M059J (cell line): Measurements from ENCODE around the genes SRM and TNFRSF1B.

DNA sequence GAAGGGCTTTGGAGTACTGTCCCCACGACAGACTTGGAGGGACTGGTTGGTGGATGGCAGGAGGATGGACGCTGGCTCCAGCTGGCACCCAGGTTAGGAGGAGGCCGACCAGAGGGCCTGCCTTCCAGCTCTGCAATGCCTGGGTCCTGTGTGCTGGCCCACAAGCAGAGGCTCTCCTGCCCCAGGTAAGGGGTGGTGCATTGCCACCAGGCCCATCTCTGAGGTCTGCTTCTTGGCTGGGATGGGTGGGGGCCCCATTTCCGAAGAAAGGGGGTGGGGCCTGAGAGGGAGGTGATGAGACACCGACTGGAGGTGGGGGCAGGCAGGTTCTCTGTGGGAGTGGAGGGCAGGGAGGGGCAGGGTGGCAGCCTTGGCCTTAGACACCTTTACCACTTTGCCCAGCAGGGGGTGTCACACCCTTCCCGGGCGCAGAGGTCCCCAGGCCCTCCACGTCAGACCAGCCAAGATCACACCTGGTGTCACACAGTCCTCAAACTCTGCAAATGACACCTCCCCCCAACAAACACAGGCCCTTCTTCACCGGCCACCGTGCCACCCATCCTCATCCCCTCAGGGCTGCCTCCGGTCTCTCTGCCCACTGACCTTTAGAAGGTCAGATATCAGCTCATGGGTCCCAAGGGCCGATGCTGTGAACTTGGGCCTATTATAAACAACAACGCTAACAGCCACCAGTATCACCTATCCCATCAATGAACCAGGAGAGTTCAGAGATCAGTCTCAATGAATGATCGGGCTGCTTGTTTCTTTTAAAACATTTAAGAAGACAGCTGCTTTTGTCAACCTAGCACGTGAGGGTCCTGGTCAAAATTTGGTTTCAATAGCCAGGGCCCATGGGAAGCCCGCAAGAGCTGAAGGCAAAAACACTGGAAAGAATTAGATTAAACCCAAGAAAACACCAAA lies 104.0 kb downstream of the CASZ1 start:
- RAMPAGE, long total RNA = no peak

- RAMPAGE, long total RNA = no peak
These were observed 59.8 kb downstream of the CASZ1 start for GRCh38 chr1:10736612-10737126.

DNA sequence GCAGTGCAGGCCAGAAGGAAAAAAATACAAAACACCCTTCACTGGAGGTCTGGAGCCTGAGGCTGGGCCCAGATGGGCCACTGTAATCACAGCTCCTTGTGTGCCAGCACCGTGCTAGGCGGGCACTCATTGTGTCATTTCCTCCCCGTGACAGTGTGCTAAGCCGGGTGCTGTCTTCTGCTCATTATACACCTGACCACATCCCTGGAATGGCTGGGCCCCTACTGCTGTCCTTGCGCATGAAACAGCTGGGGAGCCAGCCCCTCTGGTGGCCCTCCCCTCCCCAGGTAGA lies 78.2 kb downstream of the C1orf127 start:
- RAMPAGE, long total RNA = no peak

GRCh38 chr1:10939995-10940536 lies 41.8 kb downstream of the C1orf127 start:
- RAMPAGE, long total RNA = no peak

GRCh38 chr1:11022145-11022838 lies 9.8 kb downstream of the TARDBP start:
- RAMPAGE, long total RNA = no peak

DNA sequence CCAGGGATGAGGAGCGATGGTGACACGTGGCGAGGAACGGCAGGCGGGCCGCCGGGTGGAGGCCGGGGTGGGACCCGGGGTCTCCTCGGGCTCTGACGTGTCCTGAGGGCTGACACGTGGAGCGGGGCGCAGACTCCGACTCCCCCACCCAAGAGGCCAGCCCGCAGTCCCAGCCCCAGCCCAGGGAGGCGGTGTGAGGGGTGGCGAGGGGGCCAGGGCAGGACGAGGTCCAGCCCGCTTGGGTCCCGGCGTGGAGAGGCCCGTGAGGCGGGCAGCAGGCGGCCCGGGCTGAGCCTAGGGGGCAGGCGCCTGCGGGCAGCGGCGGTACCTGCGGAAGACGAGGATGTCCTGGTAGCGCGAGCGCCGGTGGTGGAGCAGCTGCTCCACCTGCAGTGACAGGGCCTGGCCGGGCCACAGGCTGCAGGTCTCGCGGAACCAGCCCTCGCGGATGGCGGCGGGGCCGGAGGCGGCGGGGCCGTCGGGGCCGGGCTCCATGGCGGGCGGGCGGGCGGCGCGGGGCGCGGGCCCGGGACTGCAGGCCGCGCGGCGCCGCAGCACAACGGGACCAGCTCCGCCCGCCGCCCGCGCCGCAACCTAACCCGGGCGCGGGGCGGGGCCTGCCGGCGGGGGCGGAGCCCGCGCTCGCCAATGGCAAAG lies at the start of gene SRM:
Gene SRM (minus strand): TSS at position 570 of the 657 bp plus-strand sequence.
- RAMPAGE, long total RNA = no peak

- RAMPAGE, long total RNA = no peak
These were observed 48.7 kb downstream of the UBIAD1 start for GRCh38 chr1:11321657-11322044.

DNA sequence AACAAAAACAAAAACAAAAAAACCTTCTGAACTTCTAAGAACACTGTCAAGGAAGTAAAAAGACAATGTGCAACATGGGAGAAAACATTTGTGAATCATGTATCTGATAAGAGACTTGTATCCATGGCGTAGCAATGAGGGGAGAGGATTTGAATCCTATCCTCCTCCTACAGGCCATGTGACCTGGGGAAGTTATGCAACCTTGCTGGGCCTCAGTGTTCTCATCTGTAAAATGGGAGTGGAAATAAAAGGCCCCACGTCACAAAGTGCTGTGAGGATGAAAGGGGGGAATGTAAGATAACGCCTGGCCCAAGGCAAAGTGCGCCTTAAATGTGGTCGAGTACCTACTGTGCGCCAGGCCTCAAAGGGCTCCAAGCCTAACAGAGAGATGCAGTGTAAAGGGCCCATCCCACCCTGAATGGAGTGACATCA lies 83.7 kb downstream of the DISP3 start:
- RAMPAGE, long total RNA = no peak

DNA sequence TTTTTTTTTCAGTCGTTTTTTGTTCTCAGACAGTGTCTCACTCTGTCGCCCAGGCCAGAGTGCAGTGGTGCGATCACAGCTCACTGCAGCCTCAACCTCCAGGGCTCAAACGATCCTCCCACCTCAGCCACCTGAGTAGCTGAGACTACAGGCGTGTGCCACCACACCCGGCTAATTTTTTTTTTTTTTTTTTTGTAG lies 19.4 kb downstream of the MTHFR start:
- RAMPAGE, long total RNA = no peak

DNA sequence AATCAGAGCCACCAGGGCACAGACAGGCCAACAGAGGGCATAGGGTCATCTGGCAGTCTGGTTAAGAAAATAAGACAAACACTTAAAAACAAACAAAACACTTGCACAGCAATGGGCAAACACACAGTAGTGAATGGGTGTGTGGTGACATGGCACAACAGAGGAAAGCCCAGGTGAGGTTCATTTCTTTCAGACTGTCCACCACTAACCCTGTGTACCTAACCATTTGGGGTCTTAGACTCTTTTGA lies 1.4 kb downstream of the MTHFR start:
- RAMPAGE, long total RNA = no peak

DNA sequence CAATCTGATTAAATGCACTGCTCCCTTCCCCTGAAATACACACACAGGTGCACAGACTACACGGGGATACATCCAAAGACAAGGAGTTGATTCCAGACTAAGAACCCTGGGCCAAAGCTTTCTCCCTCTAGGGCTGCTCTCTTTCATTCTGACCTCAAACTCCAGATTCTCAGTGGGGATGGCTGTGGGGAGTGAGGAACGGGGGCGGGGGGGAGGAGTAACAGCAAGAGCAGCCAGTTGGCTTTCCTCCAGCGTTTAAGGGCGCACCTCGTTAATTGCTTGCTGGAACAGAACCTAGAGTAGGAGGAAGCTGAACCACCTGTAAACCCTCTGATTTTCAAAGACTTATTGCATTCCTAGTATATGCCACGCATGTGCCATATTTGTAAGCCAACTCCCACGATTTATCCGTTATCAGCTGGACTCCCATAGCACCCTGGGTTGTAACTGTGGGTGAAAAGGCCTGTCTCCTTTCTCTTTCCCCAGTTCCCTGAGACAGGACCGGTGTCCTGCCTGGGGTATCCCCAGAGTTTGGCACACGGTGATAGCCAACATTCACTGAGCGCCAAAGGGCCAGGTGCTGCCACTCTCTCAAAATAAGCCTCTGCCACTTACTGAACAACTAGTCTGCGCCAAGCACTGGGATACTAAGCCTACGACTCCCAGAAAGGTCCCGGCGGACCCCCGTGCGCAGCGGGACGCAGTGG lies 879 bp downstream of the MTHFR start:
- RAMPAGE, long total RNA = no peak

- RAMPAGE, long total RNA = no peak
These were observed 13.9 kb upstream of the NPPB start for GRCh38 chr1:11872525-11873245.

- RAMPAGE, long total RNA = no peak
These were observed 15.9 kb upstream of the NPPB start for GRCh38 chr1:11874715-11875041.

GRCh38 chr1:11980547-11981001 lies 330 bp downstream of the MFN2 start:
- RAMPAGE, long total RNA = no peak

DNA sequence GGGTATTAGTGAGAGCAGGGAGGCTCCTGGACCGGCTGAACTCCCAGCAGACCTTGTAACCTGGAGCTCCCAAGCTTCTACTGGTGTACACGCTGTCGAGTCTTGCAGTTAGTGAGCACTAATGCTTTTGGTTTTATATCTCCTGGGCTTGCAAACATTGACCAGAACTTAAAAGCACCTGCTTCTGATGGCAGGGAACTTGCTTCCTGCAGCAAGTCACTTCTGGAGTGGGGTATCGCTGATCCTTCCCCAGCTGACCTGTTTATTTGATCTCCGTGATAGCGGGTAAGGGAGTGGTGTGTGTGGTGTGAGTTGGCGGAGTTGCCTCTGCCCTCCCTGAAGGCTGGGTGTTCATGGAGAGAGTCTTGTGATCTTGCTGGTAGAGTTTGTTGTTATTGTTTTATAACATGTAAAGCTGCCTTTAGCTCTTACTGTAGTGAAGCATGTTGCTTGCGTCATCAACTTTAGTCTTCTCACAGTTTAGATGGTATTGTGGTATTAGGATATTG lies 3.8 kb downstream of the MFN2 start:
- RAMPAGE, long total RNA = no peak

DNA sequence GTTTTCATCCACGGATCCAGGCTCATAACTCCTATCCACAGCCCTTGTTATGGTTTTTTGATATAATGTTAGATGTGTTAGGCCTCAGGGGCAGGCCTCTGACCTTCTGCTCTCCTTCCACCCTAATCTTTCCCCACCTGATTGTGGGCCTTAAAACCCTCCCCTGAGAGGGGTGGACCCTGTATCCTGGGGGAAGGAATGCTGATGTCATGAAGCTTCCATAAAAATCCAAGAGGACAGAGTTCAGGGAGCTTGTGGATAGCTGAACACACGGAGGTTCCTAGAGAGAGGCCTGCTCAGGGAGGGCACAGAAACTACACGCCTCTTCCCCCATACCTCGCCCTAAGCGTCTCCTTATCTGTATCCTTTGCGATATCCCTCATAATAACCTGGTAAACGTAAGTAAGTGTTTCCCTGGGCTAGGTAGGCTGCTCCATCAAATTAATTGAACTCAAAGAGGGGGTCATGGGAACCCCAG lies 4.3 kb downstream of the MFN2 start:
- RAMPAGE, long total RNA = no peak

- RAMPAGE, long total RNA = no peak
These were observed 9.2 kb downstream of the MFN2 start for GRCh38 chr1:11989247-11990062.

DNA sequence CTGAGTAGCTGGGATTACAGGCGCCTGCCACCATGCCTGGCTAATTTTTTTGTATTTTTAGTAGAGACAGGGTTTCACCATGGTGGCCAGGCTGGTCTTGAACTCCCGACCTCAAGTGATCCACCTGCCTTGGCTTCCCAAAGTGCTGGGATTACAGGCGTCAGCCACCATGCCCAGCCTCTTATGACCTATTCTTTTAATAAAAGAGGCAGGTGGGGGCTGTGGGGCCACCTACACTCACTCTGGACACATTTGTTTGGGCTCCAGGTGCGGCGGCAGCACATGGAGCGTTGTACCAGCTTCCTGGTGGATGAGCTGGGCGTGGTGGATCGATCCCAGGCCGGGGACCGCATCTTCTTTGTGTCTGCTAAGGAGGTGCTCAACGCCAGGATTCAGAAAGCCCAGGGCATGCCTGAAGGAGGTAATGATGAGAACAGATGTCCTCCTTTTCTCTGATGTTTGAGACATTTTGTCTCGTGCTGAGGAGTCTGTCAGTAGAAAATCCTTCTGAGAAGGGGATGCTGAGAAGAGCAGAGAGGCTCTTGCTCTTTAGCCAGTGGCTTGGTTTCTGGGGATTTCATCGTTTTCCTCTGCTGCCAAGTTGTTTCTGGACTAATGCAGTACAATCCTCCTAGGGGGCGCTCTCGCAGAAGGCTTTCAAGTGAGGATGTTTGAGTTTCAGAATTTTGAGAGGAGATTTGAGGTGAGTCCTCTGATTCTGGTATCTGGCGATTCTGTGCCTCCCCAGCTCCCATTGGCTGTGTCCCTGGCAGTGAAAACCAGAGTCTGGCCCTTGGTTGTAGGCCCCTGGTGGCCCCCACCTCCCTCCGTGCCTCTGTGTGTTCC lies 17.9 kb upstream of the MIIP start:
- RAMPAGE, long total RNA = no peak

DNA sequence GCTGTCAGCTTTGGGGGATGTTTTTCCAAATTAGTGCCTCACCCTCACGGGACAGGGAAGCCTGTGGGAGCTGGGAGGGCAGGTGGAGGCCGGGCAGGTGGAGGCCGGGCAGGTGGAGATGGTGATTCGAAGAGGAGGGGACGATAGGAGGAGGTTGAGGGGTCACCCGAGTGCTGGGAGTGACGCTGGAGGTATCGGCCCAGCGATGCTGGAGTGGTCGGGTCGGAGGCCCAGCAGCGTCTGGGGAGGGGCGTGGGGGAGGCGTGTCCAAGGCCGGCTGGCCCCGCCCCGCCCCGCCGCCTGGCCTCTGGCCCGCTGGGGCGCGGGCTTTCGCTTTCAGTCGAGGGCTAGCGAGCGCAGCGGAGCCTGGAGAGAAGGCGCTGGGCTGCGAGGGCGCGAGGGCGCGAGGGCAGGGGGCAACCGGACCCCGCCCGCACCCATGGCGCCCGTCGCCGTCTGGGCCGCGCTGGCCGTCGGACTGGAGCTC lies at the start of gene TNFRSF1B:
Gene TNFRSF1B (plus strand): TSS at position 339 of the 487 bp plus-strand sequence.
- RAMPAGE, long total RNA = no peak

DNA sequence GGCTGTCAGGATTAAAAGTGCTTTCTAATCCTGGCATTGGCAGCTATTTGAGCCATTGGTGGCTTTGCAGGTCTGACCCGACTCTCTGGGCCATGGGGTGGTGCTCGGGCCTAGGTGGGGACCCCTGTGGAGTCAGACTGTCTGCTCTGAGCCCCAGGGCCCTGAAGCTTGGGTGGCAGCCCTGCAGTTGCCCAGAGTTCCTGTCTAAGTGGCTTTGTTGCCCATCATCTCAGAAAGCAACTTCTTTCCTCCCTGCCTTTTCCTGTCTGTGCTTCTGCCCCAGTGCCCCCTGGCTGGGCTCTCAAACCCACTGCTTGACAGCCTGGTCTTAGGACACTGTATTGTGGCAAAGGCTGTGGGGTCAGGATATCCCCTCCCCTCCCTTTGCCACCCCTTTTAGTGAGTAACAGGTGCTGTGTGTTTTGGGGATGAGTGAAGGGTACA lies 5.6 kb downstream of the TNFRSF1B start:
- RAMPAGE, long total RNA = no peak